LUHMES (cell line): ENCODE data around the genes EPS8L2, GATD1 and CHID1.

DNA sequence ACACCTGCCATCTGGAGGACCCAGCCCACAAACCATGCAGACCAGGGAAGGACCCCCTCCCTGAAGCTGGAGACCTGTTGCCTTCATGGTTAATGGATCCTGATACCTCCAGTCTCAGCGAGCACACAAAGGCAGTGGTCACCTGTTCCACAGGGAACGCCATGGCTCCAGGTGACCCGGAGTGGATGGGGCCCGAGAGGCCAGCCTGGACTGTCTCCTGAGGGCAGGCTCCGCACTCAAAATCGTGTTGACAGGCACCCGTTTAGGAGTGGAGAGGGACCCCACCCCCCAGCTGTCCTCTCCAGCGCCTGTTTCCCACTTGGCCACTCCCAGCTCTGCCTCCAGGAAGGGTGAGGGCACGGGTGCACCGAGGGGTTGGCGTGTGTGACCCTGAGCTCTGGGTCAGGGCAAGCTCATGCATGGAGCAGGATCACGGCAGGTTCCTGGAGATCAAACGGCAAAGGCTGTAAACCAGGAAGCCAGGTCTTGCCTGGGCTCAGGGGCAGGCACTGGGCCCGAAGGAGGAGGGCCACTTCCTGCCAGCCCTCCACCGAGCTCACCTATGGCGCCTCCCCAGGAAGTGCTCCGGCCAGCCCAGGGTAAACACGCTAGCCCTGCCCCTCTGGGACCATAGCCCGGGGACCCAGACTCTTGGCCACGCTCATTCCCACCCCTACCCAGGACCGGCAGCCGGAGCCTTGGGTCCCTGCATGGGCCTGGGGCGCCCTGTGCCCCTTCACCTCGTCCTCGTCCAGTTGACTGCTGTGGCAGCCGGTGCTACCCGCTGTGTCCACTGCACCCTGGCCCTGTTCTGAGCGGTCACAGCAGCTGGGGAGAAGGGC, 1.3 kb upstream of the EPS8L2 start:
- PRO-cap, result no peak

- PRO-cap, result no peak
Observed at GRCh38 chr11:705662-706310, at the start of gene EPS8L2. EPS8L2 (plus strand) TSS chr11:706231.

DNA sequence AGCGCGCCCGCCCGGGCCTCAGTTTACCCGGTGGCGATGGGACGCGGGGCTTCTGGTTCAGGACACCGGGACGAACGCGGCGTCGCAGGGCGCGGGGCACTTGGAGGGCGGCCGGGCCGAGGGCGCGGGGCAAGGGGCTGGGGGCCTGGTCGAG, 157 bp downstream of the EPS8L2 start:
- PRO-cap, result no peak

- PRO-cap, result unidirectional peak, minus-strand start at chr11:707060
Observed at GRCh38 chr11:706850-707654, 1.0 kb downstream of the EPS8L2 start.

DNA sequence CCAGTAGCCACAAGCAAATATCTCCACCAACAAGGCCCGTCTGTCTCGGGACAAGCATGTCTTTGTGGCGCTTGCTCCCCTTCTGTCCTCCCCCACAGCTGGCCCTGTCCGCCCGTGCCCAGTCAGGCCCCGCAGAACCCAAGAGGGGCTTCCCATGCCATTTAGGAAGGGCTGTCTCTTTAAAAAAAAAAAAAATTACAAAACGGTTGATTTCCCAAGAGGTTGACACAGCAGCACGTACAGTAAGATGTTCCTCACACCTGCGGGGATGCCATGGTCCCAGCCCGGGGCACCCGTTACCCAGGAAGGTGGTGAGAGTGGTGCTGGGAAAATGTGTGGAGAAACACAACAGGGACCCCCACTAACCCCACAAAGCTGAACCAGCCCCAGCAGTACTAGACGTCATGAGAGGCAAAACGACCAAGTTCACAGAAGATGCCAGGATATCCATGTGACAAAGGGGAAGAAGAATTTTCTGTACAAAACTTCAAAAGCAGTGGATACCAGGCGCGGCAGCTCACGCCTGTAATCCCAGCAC, 17.5 kb upstream of the TALDO1 start:
- PRO-cap, result no peak

DNA sequence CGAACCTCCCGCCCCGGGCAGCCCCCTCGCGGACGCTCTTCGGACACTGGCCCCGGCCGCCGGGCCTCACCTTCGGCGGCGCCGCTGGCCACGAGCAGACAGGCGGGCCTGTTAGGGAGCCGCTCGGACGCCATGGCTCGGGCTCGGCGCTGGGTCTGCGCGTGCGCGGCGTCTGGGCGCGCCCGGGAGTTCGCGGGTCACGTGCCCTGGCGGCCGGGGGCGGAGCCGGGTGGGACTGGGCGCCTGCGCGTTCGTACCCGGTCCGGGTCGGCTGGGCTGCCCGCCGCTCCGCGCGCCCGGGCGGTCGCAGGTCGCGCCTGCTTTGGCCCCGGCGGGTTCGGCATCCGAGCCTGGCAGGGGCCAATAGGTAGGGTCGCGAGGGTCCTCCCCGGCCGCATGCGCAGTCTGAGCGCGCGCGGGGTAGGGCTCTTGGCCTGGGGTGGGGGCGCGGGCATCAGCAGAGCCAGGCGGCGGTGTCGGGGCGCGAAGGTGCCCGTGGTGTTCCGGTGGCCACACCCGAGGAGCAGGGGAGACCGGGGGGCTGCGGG, at the start of gene GATD1:
Gene GATD1 (minus strand): TSS at position 159 of the 548 bp plus-strand sequence.
- PRO-cap, result bidirectional peak, plus-strand start at position 253 of the sequence, minus-strand start at position 160 of the sequence

DNA sequence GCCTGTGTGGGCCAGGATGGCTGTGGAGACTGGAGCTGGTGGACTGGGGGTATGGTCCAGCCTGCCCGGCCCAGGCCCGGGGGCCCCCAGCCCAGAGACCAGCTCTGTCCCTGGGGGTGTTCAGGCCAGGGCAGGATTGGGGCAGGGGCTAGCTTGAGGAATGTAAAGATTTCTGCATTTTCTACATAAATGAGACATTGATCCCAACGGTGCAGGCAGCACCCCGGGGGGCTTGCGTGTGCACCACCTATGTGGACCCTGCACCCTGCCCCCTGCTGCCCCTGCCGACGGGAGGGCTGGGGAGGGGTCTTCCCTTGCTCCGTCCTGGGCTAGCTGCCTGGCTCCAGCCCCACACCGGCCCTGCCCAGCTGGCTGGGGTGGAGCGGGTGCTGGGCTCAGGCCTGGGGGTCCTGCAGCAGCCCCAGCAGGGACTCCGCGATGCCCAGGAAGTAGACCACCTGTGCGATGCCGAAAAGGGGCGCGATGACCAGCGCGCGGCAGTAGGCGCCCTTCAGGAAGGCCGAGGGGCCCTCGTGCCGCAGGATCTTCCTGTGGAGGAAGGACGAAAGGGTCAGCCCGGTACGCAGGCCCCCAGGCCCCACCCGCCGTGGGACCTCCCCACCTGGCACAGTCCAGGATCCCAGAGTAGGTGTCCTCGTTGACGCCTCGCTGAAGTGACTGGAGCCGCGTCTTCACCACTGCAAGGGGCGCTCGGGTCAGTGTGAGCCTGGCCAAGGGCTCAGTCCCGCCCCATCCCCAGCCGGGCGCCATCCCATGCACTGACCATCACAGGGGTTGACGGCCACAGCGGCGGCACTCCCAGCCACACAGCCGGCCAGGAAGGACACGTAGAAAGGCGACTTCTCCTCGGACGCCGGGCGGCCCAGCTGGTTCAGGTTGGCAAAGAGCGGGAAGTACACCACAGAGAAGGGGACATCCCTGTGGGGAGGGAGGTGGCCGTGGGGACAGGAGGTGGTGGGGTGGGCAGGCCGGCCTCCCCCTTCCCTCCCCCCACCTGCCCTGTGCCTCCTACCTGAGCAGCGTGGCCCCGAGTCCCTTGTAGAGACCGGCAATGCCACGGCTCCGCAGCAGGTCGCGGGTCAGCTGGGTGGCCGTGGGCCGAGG, 2.0 kb upstream of the CEND1 start:
- PRO-cap, result no peak

- PRO-cap, result no peak
Observed at GRCh38 chr11:808469-808940, 1.3 kb upstream of the RPLP2 start.

GRCh38 chr11:812370-813152, 2.8 kb downstream of the RPLP2 start:
- PRO-cap, result no peak

- PRO-cap, result no peak
Observed at GRCh38 chr11:838265-839381, 3.7 kb downstream of the POLR2L start.

DNA sequence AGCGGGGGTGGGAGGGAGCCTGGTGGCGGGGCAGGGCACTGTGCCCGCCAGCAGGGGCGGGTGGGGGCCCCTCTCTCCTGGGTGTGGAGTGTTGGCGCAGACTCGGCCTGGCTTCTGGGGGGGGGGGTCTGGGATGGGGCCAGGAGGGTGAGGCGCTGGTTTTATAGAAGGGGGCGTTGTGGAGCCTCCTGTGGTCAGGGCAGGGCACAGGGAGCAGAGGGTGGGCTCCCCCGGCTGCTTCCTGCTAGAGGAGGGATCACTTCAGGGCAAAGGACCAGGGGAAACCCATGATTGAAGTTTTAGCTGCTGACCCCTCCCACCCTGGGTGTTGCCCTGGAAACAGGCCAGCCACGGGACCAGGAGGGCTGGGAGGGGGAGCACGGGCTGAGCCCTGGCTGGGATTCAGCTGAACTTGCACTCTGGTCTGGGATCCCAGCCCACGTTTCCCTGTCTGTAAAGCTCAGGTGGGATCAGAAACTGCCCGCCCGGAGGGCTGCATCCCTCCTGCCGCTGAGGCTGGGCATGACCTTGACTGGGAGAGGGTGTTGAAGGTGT, 2.0 kb downstream of the TSPAN4 start:
- PRO-cap, result no peak

- PRO-cap, result no peak
Observed at GRCh38 chr11:859509-860468, 17.1 kb downstream of the TSPAN4 start.

- PRO-cap, result bidirectional peak, plus-strand start at chr11:911044, minus-strand start at chr11:910824
Observed at GRCh38 chr11:910695-910947, at the start of gene CHID1. CHID1 (minus strand) TSS chr11:910810.

- PRO-cap, result no peak
Observed at GRCh38 chr11:914609-915490, 4.2 kb upstream of the CHID1 start.

GRCh38 chr11:916917-917131, 6.2 kb upstream of the CHID1 start:
- PRO-cap, result no peak

- PRO-cap, result no peak
Observed at GRCh38 chr11:932604-932928, 6.9 kb downstream of the AP2A2 start.

DNA sequence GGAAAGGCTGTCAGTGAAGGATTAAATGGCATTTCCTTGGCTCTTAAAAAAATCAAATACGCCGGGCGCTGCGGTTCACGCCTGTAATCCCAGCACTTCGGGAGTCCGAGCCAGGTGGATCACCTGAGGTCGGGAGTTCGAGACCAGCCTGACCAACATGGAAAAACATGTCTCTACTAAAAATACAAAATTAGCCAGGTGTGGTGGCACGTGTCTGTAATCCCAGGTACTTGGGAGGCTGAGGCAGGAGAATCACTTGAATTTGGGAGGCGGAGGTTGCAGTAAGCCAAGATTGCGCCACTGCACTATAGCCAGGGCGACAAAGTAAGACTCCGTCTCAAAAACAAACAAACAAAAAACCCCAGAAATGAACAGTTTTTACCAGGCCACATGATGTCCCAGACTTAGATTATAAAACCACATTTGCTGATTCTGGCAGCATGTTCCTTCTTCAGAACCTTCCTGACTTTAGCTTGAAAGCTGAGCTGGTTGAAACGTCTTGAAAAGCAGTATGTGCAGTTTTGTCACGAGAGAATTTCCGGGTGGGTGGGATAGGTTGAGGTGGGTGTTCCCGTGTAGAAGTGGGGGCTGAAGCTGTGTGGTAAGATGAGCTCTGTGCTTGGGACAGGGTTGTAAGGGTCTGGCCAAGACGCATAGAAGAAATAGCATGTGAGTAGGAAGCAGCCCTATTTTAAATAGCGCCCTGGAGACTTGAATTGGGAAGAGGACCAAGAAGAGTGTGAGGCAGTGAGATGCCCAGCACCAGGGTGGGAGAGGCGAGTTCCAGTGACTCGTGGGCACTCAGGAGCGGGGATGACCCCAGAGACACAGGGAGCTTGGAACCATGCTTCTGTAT, 7.5 kb downstream of the AP2A2 start:
- PRO-cap, result no peak

DNA sequence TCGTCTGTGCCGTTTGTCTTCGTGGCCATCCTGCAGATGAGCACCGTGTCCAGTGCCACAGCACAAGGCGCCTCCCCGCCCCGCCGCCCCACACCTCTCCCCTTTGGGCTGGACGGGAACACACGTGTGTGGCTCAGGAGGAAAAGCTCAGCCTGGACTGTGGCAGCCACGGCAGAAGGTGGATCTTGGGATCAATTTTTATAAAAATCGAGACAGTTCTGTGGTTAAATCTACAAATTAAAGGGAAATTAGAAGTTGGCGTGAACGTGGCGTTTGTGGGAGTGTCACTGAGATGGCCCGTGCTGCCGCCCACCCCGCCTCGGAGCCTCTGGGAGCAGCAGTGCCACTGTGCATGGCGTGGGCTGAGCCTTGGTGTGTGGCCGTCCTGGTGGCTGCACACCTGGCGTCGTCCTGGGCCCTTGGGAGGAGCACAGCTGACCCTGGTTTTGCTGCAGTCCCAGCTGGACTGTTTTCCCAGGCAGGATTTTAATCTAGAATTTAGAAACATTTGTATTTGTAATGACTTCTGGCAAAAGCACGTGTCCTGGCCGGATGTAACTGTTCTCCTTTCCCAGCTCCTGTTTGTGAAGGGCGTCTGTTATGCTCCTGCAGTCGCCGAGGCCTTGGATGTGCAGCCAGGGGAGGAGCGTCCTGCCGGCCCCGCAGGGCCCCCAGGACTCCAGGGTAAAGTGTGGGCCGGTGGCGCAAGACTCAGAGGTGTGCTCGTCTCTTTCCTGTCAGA, 25.7 kb downstream of the MUC6 start:
- PRO-cap, result no peak

GRCh38 chr11:1033007-1033572, 3.4 kb downstream of the MUC6 start:
- PRO-cap, result no peak

DNA sequence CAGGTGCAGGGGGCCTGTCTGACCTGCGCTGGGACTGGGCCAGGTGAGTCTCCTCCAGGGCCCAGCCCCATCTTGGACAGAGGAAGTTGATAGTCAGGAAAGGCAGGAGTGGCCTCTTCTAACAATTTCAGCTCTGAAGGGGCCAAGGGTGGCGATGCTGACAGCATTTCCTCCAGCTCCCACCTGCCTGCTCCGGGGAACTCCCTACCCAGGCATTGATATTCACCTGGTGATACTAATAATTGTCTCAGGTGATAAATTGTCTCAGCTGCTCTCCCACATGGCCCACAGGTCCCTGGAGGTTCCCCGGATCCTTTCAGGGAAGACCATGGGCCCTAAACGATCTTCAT, 18.3 kb upstream of the MUC6 start:
- PRO-cap, result no peak